Cytotoxic T cell (primary cell): ENCODE measurements around a stretch of chr5.

DNA sequence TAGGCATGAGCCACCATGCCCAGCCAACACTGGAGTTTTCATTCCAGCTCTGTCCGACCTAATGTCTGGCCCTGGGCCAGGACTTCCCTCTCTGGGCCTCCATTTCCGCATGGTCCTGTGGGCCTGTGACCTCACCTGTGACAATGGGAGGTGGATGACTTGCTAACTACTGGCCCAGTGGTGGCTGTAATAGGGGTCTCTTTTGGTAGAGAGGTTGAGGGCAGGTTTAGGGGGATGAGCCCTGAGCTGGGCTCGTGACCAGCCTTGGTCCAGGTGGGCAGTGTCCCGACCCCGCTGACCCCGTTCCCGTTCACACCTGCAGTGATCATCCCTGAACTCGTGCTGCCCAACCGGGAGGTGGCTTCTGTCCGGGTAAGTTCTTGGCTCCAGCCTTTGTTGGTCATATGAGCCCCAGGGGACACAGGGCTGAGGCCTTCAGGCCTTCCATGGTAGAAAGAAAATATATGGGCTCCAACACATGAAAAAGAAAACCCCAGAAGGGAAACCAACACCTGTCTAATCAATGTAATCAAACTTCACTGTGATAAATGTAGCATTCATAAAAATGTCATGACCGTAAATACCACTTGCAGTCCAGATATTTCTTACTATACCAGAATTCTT lies 23.4 kb downstream of the GPRIN1 start:
- PRO-cap, 2 experiments = no peak in any of the 2 experiments

- PRO-cap, 2 experiments = no peak in any of the 2 experiments
These were observed 2.9 kb downstream of the TSPAN17 start for GRCh38 chr5:176650167-176650595.

GRCh38 chr5:176901642-176902577 lies 2.8 kb upstream of the HK3 start:
- PRO-cap, 2 experiments = no peak in any of the 2 experiments

DNA sequence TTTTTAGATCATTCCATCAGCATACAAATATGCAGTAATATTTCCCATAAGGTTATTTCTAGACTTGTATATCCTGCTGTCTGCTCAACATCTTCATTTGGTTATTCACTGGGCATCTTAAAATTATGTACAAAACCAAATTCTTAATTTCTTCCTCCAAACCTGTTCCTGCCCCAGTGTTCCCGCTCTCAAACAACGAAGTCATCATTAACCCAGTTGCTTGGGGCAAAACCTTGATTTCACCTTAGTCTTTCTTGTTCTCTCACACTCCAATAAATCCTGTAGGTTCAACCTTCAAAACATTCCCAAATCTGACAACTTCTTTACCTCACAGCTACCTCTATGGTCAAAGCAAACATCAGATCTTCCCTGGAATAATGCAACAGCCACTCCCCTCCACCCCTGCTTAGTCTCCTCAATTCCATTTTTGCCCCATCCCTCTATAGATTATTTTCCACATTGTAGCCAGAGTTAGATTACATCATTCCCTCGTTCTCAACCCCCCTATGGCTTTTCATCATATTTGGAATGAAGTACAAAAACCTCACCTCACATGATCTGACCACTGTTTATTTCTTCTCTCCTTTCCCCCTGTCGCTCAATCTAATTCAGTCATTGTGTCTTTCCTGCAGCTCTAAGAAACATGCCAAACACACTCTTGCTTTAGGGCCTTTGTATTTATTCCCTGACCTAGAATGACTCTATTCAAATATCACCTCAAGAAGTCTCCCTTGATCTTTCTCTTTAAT lies 22.4 kb upstream of the HK3 start:
- PRO-cap, 2 experiments = no peak in any of the 2 experiments

DNA sequence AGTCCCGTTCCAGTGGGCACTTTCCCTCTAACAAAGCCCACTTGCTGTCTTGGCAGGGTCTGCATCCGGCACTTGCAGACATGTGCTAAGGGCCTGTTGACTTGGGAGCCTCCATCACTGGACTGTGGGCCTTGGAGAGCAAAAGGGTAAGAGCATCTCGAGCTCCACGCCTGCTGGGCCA lies 2.3 kb upstream of the NSD1 start:
- PRO-cap, 2 experiments = no peak in any of the 2 experiments

DNA sequence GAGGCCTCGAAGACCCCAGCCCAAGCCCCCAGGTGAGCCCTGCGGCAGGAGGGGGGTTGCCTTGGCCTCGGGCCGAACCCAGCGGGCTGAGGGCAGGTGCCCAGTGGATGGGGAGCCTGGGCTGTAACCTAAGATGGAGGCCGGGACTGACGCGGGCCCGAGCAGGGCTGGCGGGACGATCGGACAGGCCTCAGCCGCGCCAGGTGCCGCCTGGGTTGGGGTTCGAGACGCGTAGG lies 532 bp upstream of the NSD1 start:
- PRO-cap, 2 experiments = no peak in any of the 2 experiments

- PRO-cap, 2 experiments = no peak in any of the 2 experiments
These were observed 12.2 kb downstream of the LMAN2 start for GRCh38 chr5:177338978-177339913.

DNA sequence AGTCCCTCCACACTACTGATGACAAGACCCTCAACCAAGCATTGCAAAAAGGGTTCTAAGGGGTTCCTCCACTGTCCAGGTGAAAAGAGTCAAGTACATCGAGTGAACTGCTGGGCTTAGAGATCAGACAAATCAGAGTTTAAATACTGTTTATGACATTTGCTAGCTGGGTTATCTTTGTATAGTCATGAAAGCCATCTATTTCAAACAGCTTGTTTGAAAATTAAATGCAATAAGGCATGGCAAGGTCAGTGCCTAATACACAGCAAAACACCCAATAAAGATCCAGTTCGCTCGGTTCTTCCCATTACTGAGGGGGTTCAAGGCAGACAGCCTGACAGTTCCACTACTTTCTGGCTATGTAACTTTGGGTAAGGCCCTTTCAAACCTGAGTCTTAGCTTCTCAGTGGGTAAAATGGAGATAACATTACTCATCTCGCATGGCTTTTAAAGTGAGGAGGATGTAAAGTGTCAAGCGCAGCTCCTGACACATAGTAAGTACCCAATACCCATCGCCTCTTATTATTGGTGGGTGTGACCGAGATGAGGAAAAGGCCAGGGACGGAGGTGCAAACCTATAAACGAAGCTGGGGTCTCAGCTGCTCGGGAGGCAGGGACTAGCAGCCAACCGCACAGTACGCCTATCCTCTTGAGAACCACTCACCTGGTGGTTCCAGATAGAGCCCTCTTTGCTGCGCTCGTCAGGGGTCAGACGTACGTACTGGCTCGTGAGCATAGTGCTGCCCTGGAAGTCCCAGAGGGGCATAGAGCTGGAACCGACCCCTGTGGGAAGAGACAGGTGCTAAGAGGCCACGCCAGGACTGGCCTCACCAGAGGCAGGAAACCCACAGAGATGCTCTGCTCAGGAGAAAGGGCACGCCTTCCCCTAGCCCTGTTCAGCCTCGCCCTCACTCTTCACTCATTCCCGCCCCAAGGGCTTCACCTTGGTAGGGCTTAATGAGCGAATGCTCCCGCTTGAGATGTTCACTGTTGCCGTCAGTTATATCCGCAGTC lies 652 bp downstream of the LMAN2 start:
- PRO-cap, 2 experiments = peak in 2 of 2 experiments; most common plus-strand start position 578 of the sequence (in 1); most common minus-strand start position 521 of the sequence (in 1)

DNA sequence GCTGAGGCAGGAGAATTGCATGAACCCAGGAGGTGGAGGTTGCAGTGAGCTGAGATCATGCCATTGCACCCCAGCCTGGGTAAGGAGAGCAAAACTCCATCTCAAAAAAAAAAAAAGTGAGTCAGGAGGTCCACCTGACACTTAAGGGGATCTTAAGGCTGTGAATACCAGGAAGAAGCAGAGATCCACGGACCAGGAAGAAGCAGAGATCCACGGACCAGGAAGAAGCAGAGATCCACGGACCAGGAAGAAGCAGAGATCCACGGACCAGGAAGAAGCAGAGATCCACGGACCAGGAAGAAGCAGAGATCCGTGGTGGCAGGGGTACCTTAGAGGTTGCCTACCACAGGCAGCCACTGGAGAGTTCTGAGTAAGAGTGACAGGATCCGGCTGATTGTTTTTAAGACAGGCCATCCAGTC lies 6.1 kb upstream of the GRK6 start:
- PRO-cap, 2 experiments = no peak in any of the 2 experiments

DNA sequence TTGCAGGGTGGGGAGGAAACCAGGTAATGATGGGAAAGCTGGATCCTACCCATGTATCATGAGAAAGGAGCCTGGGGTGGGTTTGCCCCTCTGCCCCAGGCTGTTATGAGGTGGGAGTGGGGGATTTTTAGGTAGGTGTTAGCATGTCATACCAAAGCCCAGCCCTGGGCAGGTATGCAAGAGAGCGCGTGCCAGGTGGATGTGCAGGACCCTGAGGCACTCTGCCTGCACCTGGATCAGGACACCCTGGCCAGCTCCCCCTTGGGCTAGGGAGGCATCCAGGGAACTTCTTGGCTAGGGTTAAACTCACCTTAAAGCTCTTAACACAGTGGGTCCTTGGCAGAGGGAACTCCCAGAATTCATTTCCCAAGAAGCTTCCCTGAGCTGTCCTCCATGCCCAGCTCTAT lies 2.5 kb upstream of the PRR7 start:
- PRO-cap, 2 experiments = no peak in any of the 2 experiments

GRCh38 chr5:177452712-177452980 lies 6.0 kb downstream of the PRR7 start:
- PRO-cap, 2 experiments = peak in 2 of 2 experiments; most common plus-strand start chr5:177452893 (in 2)

DNA sequence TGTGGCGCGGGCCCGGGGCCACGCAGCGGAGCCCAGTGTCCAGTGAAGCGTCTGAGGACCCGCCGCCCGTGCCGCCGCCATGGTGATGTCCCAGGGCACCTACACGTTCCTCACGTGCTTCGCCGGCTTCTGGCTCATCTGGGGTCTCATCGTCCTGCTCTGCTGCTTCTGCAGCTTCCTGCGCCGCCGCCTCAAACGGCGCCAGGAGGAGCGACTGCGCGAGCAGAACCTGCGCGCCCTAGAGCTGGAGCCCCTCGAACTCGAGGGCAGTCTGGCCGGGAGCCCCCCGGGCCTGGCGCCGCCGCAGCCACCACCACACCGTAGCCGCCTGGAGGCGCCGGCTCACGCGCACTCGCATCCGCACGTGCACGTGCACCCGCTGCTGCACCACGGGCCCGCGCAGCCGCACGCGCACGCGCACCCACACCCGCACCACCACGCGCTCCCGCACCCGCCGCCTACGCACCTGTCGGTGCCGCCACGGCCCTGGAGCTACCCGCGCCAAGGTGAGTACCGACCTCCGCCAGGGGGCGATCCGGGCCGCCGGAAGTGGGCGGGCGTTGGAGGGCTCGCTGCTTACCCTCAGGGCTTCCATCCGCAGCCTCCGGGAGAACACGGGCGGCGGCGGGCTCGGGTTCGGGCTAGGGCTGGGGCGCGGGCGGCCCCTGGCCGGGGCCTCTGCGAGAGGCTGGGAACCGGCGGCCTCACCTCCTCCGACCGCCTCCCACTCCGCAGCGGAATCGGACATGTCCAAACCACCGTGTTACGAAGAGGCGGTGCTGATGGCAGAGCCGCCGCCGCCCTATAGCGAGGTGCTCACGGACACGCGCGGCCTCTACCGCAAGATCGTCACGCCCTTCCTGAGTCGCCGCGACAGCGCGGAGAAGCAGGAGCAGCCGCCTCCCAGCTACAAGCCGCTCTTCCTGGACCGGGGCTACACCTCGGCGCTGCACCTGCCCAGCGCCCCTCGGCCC lies 8.7 kb downstream of the PRR7 start:
- PRO-cap, 2 experiments = peak in 2 of 2 experiments; most common plus-strand start position 194 of the sequence (in 2); most common minus-strand start position 131 of the sequence (in 2)

- PRO-cap, 2 experiments = peak in 1 of 2 experiments; most common plus-strand start chr5:177458409 (in 1)
These were observed 11.7 kb downstream of the PRR7 start for GRCh38 chr5:177458248-177458778.

GRCh38 chr5:177524268-177524907 lies 7.6 kb upstream of the DDX41 start:
- PRO-cap, 2 experiments = no peak in any of the 2 experiments

DNA sequence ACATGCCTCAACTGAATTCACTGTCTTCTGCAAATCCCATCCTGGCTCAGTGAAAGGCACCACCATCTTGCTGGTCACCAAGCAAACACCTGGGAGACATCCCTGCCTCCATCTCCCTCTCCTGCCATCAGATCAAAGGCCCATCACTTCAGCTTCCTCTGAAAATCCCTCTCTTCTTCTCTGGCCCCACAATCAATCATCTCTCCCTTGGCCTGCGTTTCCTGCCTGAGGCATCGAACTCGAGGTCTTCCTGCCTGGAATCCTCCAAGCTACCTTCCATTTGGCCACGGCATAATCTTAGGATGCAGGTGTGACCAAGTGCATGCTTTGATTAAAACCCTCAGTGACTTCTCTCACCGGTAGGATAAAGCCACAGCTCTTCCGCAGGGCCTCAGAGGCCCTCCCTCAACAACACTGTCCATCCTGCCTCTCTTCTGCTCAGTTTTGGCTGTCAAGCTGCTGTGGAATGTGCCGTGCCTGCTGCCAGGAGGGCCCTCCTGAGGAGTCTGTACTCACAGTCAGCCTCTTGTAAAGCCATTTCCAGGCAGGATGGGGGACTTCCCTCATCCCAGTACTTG lies 13.6 kb upstream of the DDX41 start:
- PRO-cap, 2 experiments = no peak in any of the 2 experiments

DNA sequence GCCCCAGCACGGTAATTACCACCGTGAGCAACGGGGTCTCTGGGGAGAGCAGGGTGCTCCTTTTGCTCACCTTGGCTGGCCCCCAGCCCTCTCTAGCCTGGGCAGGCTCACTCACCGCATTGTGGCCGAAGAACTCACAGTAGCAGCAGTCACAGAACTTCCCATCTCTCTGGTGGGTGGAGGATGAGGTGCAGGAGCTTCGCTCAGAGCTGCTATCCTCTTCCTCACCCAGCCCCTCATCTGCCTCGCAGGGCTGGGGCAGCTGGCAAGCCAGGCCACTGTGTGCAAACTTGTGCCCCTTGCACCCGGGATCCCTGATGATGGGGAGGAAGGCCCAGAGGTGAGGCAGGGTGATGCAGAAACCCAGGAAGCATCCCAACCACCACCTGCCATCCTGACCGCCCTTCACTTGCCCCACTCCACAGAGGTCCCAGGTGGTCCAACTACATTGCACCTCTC lies 15.6 kb upstream of the DDX41 start:
- PRO-cap, 2 experiments = no peak in any of the 2 experiments

- PRO-cap, 2 experiments = no peak in any of the 2 experiments
These were observed 16.6 kb downstream of the FAM193B start for GRCh38 chr5:177537679-177538232.

DNA sequence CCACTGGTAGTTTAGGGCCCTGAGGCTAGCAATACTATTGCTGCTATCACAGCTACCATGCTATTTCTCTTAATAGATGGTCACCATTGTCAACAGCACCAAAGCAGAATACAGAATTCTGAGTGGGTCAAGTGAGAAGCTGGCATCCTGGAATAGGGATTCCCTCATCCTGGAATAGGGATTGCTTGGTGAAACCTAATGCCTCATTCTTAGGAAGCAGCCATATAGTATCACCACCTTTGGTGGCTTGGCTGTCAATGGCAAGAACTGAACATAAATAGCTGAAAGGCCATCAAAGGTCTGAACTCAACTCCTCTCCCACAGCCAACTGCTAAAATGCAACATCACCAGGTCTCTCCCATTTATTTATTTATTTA lies 33.7 kb downstream of the B4GALT7 start:
- PRO-cap, 2 experiments = no peak in any of the 2 experiments

- PRO-cap, 2 experiments = peak in 1 of 2 experiments; most common plus-strand start chr5:178006722 (in 1)
These were observed 10.6 kb upstream of the PROP1 start for GRCh38 chr5:178006650-178007088.

GRCh38 chr5:178081387-178082259 lies 31.7 kb upstream of the N4BP3 start:
- PRO-cap, 2 experiments = no peak in any of the 2 experiments